Bronchus (tissue), 1 donor: ENCODE results near the genes TMBIM6, CERS5 and ATF1.

DNA sequence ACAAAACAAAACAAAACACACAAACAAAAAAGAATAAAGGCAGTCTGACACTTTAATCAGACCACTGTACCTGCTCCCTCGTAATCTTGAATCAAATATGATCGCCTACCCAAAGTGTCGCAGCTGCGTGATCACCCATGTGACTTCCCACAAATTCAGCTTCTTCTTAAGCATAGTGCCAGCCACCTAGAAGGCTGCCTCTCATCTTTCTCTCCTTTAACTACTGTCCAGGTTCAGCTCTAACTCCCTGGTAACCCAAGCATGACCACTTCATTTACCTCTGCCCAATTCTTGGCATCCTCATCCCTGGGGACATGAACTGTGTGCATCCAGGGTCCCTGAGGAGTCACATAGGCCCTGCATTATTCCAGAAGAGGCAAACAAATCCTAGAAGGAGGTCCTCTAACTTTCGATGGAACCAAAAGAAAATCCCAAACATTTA lies 37.3 kb downstream of the FMNL3 start:
- PRO-cap: no peak

DNA sequence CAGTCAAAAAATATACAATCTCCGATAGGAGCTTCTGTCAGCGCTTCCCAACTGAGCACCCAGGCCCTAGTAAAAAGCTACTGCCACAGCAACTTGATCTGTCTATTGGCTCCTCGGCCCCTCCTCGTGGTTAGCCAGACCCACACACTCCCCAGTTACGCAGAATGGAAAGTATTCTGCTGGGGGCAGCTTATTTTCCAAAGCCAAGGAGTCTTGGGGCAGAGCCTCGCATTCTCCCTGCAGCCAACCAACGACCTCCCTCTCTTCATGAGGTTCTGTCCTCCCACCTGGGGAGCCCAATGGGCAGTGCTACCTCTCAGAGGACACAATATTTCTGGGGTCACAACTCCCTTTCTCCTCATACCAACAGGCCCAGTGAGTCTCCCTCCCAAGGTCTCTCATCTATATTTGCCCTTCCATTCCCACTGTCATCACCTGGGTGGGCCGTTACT lies 32.0 kb downstream of the FMNL3 start:
- PRO-cap: no peak

- PRO-cap: bidirectional peak, plus-strand start at chr12:49741557, minus-strand start at chr12:49741250
Measured at GRCh38 chr12:49741455-49742494, at the start of gene TMBIM6. TSS of gene TMBIM6 (plus strand) at chr12:49741557.

GRCh38 chr12:49955218-49955622 lies 4.7 kb downstream of the AQP2 start:
- PRO-cap: no peak

- PRO-cap: no peak
Measured at GRCh38 chr12:50017505-50017955, 7.8 kb downstream of the RACGAP1 start.

DNA sequence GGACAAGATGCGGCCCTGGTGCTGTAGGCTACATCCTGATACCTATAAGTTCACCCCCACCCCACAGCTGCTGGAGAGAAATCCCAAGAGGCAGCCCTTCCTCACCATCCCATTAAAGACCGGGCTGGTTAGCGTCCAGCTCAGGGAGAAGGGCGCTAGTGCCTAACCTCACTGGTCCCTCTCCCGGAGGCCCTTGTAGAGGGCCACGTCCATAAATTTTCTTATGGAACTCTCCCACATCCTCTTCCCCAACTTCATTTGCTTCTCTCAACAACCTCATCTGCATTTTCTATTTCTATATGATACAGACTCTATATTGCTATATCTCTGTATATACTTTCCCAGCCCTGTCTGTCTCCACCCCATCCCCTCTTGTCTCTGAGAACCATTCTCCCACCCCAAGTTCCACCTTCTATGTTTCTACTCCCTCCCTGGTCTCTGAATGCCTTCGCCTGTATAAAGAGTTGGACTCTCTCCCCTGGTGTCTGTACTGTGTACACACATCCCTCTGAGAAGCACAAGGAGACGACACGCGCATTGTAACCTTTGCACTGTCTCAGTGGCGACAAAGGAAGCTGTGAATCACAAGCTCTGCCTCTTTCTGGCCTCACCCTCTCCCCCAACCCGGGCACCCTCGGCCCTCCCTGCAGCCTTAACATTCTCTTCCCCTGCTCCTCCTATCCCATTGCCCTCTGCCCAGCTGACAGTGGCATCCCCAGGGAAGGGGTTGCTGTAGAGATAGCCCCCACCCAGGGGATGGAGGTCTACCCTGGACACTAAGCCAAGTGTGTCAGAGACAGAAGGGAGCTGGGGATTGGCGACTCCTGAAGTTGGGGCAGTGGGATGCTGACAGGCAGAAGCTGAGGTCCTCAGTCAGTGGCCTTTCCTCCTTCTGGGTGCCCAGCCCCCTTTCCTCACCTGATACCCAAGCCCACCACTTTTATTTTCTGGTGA lies 2.6 kb upstream of the SMARCD1 start:
- PRO-cap: no peak

- PRO-cap: bidirectional peak, plus-strand start at chr12:50110362, minus-strand start at chr12:50110223
Measured at GRCh38 chr12:50109829-50110657, 2.0 kb upstream of the COX14 start.

- PRO-cap: bidirectional peak, plus-strand start at chr12:50167013, minus-strand start at chr12:50166993; bidirectional peak, plus-strand start at chr12:50167648, minus-strand start at chr12:50167328
Measured at GRCh38 chr12:50166862-50167823, at the start of gene CERS5. TSS of gene CERS5 (minus strand) at chr12:50167369.

DNA sequence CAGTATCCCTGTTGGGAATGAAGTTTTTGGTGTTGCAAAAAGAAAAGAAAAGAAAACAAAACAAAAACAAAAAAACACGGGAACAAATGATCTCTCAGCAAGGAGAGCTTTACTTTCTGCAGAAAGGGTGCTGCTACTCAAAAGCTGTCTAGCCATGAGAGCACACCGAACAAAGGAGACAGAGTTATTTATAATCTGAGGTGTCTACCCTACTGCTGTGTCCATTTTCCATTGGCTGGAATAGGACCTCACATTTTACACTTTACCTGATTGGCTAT lies 2.9 kb upstream of the CERS5 start:
- PRO-cap: no peak

DNA sequence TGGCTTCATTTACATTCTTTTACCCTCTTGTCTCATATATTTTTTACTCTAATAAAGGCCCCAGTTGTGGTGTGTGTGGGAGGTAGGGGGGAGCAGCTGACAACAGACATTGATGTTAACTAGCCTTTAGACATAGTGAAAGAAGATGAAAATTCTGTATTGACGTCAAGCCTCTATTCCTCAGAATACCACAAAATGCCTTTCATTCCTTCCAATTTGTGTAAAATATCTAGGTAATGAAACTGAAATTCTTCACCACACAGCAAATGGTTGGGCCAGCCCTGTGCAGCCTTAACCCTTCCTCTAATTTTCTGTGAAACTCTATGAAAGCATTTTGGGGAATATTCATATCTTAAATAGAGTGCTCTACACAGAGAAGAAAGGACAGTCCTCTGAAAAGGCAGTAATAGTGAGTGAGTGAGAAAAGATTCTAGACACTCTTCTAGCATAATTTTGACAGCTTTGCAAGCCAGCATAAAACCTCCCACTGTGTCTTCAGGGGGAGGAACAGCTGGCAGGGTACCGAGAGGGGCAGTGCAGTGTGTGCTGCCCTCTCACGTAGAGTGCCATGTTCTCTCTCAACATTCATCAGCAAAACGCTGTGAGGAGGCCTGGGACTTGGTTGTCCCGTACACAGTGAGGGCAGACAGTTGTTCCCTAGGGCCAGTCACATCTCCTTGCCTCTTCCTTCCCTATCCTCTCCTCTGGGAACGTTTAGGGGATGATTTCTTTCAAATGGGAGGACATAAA lies 20.2 kb upstream of the CERS5 start:
- PRO-cap: no peak

- PRO-cap: no peak
Measured at GRCh38 chr12:50246375-50247657, 36.5 kb downstream of the LIMA1 start.

DNA sequence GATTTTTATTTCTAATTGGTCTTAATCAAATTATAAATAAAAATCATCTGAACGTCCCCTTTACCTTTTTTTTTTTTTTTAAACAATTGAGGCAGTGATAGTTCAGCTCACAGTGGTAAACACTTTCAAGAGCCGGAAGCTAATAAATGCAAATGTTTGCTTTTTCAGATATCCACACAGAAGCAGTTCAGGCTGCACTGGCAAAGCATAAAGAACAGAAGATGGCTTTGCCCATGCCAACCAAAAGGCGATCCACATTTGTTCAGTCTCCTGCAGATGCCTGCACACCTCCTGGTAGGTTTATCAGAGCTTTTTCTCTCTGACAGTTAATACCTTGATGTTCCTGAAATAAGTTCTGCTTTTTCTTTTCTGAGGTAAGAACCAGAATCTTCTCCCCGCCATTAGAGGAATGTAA lies 103.9 kb upstream of the ATF1 start:
- PRO-cap: no peak

GRCh38 chr12:50664177-50664780 lies 99.6 kb upstream of the ATF1 start:
- PRO-cap: no peak

GRCh38 chr12:50763851-50764756 lies at the start of gene ATF1:
TSS of gene ATF1 (plus strand) at chr12:50764101.
- PRO-cap: bidirectional peak, plus-strand start at chr12:50764101, minus-strand start at chr12:50763927; bidirectional peak, plus-strand start at chr12:50764338, minus-strand start at chr12:50764399

DNA sequence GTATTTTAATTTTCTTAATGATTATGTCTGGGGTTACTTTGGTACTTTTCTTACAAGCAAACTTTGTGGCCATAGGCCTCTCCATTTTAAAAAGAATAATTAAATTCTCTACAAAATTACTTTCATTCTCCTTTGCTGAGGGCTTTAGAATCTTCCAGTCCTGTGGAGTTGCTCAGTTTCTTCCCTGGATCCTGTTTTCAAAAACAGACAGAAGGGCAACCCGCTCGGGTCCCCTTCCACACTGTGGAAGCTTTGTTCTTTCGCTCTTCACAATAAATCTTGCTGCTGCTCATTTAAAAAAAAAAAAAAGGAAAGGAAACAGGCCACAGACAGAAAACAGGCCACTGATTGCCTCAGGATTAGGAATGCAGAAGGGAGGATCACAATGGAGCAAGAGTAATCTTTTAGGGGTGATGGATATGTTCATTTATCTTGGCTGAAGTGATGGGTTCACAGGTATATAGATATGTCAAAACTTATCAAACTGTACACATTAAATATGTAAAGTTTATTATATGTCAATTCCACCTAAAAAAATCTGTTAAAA lies 2.0 kb upstream of the METTL7A start:
- PRO-cap: no peak

DNA sequence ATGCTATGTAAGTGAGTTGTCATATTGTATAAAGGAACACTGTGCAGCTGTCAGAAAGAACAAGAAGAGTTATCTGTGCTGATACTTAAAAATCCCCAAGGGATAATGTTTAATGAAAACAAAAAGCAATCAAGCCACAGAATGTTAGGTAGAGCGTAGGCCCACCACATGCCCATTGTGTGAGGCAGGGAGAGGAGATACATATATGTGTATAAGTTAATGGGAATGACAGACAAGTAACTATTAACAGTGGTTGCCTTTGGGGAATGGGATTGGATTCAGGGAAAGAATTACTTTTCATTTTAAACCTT lies 1.7 kb downstream of the METTL7A start:
- PRO-cap: no peak

DNA sequence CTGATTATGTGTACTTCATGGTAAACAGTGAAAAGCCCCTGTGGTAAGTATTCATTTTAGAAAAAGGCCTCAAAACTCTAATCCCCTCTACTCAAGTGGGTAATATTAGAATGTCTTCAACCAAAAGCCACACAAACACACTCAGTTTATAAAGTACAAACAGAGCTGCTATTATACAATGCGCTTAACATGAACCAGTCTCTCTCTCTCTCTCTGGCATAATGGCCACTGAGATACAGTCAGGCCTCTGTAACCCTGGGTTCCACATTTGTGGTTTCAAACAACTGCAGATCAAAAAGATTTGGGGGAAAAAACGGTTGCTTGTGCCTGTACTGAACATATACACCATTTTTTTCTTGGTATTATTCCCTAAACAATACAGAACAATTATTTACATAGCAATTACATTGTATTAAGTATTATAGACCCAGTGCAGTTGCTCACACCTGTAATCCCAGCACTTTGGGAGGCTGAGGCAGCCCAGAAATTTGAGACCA lies 5.7 kb downstream of the SLC11A2 start:
- PRO-cap: no peak

- PRO-cap: no peak
Measured at GRCh38 chr12:51021672-51022394, 4.4 kb downstream of the SLC11A2 start.

GRCh38 chr12:51166757-51167499 lies 6.0 kb downstream of the TFCP2 start:
- PRO-cap: no peak

DNA sequence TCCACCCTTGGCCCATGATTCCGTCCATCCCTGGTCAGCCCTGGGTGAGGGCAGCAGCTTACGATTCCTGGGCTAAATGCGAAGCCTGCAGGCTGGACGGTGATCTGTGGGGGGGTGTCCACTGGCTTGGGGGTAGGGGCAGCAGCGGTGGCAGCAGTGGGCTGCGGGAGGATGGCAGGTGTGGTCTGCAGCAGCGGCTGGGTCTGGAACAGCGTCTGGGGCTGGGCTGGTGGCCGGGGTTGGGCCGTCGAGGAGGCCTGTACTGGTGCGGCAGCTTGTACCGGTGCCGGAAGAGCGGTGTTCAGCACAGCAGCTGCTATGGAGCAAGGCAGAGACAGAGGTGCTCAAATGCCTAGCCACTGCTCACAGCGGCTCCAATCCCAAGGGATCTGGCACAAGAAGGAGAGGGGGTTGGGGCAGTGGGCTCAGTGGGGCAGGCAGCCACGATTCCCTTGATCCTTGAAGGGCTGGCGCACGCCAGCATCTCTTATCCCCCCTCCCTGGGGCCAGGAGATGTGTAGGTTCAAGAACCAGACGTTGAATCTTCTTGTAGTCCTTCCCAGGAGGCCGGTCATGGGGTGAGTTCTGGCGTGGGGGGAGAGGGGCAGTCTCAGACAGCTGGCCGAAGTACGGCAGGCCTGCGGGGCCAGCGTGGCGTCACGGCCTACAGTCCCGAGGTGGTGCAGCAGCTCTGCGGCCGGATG lies 20.0 kb downstream of the POU6F1 start:
- PRO-cap: no peak